HTR-8/SVneo (cell line): Measurements from ENCODE around the gene MANSC1.

- RRBS: no CpG with 5 or more reads among the region's 8 CpGs
These were observed 104.0 kb upstream of the ETV6 start for GRCh38 chr12:11545144-11546145.

DNA sequence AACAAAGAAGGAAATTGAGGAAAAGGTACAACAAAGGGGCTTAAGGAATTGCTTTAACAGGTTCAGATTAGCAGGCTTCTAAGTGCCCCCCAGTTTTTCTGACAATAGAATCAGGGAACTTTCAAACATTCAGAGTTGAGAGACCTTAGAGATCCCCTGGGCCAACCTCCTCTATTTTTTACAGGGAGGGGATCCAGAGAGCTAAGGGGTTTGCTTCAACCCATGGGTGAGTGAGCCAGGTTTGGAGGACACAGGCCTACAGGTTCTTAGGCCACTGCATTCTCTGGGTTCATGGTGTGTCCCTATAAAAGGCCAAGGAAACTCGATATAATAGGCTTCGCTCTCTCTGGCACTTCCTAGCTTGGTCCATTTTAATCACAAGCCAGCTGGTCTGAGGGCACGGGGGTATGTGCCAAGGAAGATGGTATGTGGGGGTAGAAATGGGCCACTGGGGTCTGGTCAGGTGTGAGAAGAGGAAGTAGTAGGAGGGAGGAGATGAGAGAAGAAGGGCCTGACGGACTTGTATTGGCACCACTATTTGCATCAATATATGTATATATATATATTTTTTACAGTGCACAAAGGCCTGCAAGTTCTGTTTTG is 4.8 kb downstream of the ETV6 start:
- RRBS: no CpG with 5 or more reads among the region's 4 CpGs

GRCh38 chr12:11705003-11705513 is 55.6 kb downstream of the ETV6 start:
- RRBS: no CpG with 5 or more reads among the region's 11 CpGs

GRCh38 chr12:11729980-11730775 is 80.7 kb downstream of the ETV6 start:
- RRBS: no CpG with 5 or more reads among the region's 11 CpGs

DNA sequence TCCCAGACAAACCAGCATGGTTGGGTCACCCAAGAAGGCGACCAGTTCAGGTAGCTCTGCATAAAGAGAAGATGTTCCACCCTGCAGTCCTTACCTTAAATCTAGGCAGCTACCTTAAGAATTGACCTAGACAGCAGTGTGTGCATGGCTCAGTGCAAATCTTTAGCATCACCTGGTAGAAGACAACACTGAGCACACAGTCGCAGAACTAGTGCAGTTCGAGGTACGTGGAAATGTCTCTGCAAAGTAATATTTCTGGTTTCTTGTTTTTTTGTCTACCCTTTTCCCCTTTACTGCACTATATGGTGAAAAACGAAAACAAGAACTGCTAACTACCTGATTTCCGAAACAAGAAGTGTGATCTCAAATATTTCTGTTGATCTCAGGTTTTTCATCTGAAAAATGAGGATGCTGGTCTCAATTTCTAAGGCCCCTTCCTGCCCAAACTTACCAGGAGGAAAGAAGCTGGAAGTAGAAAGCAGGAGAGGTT is 82.5 kb downstream of the ETV6 start:
- RRBS: no CpG with 5 or more reads among the region's 6 CpGs

DNA sequence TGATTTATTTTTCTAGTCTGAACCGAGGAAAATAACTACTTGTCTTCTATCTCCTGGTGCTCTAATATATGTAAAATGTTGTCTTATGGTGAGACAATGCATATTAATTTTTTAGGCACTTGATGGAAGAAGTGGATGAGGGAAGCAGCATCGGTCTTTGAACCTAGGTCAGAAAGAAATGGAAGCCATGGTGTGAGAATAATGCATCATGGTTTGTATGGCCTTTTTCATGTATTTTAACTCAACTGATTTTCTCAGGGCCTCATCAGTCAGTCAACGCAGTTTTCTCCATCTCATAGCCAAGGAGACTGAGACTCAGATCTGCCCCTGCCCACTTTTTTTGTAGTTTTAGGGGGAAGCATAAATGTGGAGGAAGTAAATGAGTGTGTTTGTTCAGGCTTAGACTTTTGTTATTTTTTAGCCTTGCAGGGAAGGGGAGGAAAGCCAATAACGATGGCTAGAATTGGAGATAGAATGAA is 88.1 kb downstream of the ETV6 start:
- RRBS: no CpG with 5 or more reads among the region's 4 CpGs

DNA sequence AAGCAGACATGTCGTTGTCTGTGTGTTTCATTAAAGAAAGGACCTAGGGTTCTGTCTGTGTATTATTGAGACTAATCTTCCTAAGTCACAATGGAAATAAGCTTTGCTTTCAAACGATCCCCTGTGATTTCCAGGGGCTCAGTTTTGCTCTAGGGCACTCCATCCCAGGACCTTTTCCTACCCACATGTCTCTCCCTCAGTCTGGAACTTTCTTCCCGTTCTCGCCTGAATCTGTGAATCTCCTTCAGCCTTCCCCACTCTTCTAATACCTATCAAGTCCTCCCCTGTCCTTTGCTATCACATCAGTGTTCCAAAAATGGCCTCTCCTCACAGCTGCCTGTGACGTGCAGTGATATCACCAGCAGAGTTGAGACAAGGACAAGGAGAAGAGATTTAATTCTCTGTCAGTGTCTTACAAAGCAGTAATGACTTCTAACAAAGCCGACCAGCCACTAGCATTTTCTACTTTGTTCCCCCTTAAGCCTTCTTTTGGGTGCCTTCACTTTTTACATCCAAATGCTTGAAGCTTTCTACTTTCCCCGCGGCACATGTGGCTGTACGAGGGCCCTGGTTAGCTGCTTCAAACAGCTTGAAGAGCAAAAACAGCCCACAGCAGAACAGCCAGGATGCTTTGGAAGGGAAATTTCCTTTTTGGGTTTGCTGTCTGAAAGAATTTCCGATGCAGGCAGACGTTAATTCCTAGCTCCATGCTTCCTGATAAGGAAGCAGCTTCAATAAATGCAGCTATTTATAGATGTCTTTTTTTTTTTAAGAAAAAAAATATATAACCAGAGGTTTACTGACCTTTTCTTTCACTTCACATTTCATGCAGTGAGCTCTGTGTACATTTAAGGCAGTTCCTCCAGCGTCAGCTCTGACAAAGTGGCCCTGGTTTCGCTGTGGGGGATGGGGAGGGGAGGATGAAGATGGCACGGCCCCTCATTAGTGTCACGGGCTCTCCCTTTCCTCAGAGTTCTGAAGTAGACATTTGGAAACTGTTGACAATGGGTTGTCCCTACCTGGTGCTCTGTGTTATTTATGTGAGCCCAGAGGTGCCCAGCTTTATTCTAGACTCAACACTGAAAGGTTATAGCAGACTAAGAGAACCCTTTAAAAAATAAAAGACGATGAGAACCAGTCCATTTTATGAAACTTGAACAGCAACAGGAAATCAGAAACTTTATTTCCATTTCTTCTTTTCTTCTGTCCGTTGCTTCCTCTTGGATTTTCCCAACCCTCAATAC is 109.4 kb downstream of the ETV6 start:
- RRBS: no CpG with 5 or more reads among the region's 17 CpGs

DNA sequence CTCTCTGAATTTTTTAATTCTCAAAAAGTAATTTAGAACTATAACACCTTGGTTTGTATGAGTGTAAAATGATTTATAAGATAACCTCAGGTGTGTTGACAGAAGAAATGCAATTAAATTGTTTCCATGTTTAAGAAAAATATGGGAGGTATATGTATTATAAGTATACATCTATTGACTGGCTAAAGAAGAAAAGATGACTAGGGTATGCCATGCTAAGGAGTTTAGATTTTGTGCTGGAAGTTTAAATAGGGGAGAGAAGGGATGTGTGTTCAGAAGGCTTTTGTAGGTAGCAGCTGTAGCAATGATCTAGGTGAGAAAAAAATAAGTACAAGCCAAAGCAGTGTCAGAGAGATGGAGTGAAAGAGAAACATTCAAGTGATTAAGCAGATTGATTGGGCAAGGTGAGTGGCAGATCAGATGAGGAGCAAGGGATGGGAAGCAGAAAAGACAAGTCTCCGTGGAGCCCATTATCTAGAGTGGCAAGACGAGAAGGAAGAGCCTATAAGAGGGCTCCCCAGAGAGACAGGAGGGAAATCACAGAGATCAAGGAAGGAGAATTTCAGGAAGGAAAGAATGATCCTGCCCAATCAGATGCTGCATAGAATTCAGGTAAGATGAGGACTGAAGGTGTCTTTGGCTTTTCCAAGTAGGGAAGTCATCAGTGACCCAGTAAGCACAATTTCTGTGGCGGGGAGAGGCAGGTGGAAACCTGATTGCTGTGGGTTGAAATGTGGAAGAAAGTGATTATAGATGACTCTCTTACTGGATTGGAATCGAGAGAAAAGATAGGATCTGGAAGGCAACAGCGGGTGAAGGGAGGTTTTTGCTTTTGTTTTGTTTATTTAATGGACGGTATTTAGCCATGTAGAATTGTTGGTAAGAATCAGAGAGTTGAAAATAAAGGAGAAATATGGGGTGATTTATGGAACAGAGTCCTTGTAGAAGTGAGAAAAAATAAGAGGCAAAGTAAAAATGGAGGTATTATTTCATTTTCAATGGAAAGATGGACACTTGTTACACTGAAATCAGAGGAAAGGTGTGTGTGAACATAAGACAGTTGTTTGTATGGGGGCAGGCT is 133.6 kb downstream of the ETV6 start:
- RRBS: no CpG with 5 or more reads among the region's 6 CpGs

GRCh38 chr12:11793848-11794770 is 144.6 kb downstream of the ETV6 start:
- RRBS: no CpG with 5 or more reads among the region's 14 CpGs

DNA sequence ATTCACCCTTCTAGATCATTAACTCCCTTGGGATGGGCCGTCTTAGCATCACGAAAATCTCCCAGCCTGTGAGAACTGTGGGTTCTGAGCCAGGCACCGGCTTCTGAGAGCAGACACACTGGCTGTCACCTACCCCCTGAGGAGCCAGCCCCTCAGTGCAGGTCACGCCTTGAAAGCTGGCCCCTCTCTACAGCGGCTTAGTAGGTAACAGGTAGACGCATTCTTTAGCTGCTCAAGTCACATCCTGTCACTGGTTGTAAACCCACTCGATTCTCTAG is 210.4 kb downstream of the ETV6 start:
- RRBS: no CpG with 5 or more reads among the region's 7 CpGs

DNA sequence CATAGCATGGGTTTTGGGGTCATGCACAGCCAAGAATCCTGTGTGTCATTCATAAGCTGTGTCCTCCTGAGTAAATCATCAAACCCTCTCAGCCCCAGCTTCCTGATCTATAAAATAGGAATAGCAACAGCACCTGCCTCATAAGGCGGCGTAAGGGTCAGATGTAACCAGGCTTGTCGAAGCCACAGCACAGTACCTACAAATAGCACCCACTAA is 188.4 kb upstream of the BCL2L14 start:
- RRBS: no CpG with 5 or more reads among the region's 3 CpGs

DNA sequence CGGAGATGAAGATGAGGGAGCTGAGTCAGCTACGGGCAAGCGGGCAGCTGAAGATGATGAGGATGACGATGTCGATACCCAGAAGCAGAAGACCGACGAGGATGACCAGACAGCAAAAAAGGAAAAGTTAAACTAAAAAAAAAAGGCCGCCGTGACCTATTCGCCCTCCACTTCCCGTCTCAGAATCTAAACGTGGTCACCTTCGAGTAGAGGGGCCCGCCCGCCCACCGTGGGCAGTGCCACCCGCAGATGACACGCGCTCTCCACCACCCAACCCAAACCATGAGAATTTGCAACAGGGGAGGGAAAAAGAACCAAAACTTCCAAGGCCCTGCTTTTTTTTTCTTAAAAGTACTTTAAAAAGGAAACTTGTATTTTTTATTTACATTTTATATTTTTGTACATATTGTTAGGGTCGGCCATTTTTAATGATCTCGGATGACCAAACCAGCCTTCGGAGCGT is 40.7 kb downstream of the BCL2L14 start:
- RRBS: no CpG with 5 or more reads among the region's 23 CpGs

DNA sequence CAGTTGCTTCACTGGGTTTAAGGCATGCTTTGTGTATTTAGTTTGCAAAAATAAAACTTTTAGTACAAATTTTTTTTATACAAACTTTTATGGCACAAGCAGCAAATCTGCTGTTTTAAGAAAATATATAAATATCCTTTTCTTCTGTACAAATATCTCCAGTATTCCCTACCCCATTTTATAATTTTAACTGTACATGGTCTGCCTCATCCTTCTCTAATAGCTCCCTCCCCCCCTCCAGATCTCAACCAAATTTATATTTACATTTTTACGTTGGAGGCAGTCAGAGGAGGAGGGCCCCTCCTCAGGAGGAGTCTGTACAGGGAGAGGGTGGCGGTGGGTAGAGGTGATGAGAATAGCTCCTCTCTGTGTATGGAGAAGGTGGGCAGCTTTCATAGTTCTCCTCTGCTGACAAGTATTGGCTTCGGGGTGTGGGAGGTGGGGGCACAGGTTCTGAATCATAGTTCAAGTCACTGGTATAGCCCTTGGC is 50.1 kb downstream of the BCL2L14 start:
- RRBS: no CpG with 5 or more reads among the region's 3 CpGs

DNA sequence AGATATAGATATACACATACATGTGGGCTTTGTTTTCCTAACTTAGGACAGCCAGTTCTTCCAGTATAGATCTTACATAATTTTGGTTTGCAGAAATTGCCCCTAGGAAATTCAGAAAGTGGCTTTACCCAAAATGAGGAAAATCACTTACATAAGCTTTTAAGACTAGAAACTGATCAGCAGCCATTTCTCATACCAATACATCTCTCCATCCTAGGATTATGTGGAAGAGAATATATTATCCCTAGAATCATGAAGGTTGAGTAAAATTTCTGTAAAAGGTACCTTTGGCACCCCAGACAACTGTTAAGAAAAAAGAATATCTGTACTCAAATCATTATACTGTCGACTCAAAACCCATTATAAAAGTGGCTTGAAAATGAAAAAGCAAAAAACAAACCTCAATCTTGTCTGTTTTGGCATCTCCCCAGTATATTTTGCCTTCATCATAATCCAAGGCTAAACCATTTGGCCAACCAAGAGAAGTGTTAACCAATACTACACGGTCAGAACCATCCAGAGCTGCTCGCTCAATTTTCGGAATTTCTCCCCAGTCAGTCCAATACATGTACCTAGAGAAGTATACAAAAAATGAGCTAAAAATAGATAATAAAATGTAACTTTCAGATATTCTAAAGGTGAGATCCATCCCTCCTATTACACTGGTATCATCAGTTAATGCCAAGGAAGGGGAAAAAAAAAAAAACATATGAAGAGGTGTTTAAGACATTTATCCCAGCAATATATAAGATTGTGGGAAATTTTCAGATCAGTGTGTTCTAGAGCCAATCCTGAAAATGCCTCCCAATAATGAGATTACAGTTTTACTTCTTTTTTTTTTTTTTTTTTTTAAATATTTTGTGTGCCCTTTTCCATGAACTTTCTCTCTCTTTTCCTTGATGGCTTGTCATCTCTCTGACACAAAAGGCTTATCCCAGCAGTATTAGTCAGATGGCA is 87.2 kb downstream of the LRP6 start:
- RRBS: no CpG with 5 or more reads among the region's 4 CpGs

DNA sequence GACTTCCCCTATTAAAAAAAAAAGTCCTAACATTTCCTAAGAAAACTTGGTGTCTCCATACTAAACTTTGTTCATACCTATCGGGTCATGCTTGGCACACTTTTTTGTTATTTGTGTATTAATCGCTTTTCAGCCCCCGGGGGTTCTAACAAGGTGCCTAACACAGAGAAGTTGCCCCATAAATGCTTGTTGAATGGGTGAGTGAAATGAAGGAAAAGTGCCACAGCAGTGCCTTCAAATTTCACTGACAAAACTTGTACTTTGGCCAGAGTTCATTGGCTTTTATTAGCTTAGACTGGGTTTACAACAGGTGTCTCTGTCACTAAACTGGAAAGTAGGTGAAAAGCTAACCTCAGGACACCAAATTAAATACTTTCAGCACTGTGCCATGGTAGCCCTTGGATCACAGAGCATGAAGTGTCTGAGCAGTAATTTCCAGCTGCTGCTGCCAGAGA is 41.6 kb upstream of the LRP6 start:
- RRBS: no CpG with 5 or more reads among the region's 3 CpGs

- RRBS: 6% methylated on average over 38 of the region's 69 CpGs
These were observed at the start of gene MANSC1 for GRCh38 chr12:12349649-12350933. Gene MANSC1 (minus strand): TSS chr12:12350242.

DNA sequence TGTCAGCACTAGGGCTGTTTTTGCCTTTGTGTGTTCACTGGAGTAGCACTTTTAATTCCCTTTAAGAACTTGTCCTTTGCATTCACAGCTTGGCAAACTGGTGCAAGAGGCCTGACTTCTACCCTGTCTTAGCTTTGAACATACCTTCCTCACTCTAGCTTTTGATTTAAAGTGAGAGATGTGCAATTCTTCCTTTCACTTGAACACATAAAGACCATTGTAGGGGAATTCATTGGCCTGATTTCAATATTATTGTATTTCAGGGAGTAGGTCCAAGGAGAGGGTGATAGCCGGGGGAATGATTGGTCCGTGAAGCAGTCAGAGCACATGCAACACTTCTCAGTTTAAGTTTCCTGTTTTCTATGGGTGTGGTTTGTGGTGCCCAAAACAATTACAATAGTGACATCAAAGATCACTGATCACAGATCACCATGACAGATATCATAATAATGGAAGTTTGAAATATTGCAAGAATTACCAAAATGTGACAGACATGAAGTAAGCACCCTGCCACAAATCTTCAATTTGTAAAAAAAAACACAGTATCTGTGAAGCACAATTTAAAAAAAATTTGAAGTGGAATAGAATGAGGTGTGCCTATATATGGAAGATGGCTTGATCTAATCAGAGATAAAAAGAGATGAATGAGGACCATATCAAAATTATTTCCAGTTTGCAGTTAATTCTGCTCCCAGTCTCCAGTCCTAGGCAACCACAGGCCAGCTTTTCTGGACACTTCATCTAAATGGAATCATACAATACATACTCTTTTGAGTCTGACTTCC is 23.1 kb downstream of the BORCS5 start:
- RRBS: no CpG with 5 or more reads among the region's 2 CpGs

- RRBS: no CpG with 5 or more reads among the region's 4 CpGs
These were observed 85.0 kb downstream of the BORCS5 start for GRCh38 chr12:12441604-12442617.

DNA sequence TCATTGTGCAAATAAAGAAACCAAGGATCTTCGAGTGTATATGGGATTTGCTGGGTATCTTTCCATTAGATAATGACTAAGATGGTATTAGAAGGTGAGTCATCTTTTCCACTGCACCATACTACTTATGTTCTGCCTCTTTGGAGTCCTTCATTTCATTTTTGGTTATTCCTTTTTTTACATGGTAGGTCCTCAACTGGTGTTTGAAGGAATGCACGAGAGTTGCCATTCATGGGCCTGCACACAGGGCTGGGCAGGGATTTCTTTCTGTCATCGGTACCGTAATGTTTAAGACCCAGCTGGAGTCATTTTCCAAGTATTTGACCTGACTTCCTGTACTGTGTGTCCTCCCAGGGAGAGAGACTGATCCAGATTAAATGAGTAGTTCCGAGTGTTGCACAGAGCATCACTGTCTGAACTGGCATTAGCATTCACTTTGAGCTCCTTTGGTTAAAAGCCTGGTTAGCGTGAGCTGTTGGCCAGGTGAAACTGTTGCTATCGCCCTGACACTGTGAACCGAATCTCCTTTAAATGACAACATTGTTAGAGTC is 85.8 kb downstream of the BORCS5 start:
- RRBS: no CpG with 5 or more reads among the region's 8 CpGs